BJ (cell line): Measurements from ENCODE around the genes ELOVL1, ARTN, B4GALT2, KLF18 and BEST4.

DNA sequence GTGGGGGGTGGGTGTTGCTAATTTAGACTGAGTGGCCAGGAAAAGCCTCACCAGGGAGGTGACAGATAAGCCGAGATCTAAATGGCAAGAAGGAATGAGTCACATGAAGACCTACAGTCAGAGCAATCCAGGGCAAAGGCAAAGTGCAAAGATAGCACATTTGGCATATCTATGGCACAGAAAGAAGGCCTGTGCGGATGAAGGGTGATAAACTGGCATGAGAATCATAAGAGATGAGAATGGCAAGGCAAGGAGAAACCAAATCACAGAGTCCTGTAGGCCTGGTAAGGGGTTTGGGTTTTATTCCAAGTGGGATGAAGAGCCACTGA is 7.6 kb downstream of the MPL start:
- CAGE, long polyA plus RNA = no peak
- RRBS = no CpG with 5 or more reads among the region's 2 CpGs

DNA sequence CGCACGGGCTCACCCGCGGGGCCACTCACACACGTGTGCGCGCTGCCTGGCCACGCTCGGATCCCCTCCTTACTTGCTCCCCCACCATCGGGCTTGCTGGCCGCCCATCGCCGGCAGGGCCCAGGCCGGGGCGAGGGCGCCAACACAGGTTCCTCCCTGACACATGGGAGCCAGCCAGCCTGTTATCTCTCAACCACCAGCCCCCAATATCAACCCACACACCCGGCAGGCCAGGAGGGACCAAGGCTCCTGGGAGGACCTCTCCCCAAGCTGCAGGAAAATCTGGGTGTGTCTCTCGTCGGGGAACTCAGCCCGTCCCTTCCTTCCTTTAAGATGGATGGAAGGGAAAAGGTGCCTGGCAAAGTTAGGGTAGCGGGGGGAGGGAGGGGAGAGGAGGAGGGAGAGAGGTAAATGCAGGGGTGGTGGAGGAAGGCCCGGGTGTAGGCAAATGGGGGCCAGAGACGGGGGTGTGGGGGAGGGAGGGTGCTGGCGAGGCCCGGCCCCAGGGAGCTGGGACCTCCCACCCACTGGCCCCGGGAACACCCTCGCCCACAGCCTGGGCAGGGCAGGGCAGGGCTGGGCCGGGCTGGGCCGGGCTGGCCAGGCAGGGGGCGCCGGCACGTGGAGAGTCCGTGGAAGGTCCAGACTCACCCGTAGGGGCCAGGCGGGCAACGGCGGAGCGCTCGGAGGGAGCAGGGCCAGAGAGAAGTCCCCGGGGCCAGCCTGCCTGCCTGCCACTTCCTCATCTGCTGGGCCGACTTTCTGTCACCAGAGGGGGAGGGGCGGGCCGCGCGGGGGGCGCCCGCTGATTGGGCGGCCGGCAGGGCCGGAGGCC is at the start of gene ELOVL1:
Gene ELOVL1 (minus strand): TSS at position 748 of the 835 bp plus-strand sequence.
- CAGE, long polyA plus RNA = no peak
- RRBS = 1% methylated on average over 24 of the region's 50 CpGs

DNA sequence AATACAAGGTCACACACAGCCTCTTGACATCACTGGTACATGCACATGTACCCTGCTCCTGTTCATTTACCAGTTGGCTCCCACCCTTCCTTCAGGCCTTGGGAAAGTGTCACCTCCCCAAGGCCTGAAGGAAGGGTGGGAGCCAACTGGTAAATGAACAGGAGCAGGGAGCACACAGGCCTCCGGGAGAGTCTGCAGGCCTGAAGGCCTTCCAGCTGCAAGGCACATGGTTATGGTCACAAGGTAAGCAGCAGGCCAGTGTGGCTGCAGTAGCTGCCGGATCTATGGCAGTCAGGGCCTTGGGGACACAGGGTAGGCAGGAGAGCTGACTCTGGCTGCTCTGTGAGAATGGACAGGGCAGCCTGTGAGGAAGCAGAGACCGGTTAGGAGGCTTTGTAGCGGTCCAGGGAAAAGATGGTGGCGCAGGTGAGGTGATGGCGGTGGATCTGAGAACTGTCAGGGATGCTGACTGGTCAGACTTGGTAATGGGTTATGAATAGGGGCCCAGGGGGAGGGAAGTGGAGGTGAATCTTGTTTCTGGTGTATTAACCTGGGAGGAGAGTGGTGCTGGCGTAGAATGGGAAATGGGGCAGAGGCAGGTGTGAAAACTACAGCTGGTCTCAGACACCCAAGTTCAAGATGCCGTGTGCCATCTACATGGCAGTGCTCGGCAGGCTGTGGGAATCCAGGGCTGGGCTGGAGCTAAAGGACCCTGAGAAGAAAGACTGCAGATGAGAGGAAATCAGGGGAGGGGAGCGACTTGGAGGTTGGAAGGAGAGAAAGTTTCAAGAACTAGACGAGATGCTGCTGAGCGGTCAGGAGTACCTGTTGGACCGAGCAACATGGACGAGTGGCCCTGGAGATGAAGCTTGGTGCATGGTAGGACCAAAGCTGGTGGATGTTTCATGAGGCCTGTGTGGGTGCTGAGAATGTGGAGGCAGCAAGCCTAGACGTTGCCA is 55.5 kb upstream of the KDM4A start:
- CAGE, long polyA plus RNA = no peak
- RRBS = 75% methylated on average over 3 of the region's 15 CpGs

- CAGE, long polyA plus RNA = no peak
- RRBS = no CpG with 5 or more reads among the region's 15 CpGs
These were observed 53.6 kb upstream of the KDM4A start for GRCh38 chr1:43596173-43597008.

GRCh38 chr1:43708722-43709335 is 1.5 kb downstream of the ST3GAL3 start:
- CAGE, long polyA plus RNA = no peak
- RRBS = no CpG with 5 or more reads among the region's 6 CpGs

DNA sequence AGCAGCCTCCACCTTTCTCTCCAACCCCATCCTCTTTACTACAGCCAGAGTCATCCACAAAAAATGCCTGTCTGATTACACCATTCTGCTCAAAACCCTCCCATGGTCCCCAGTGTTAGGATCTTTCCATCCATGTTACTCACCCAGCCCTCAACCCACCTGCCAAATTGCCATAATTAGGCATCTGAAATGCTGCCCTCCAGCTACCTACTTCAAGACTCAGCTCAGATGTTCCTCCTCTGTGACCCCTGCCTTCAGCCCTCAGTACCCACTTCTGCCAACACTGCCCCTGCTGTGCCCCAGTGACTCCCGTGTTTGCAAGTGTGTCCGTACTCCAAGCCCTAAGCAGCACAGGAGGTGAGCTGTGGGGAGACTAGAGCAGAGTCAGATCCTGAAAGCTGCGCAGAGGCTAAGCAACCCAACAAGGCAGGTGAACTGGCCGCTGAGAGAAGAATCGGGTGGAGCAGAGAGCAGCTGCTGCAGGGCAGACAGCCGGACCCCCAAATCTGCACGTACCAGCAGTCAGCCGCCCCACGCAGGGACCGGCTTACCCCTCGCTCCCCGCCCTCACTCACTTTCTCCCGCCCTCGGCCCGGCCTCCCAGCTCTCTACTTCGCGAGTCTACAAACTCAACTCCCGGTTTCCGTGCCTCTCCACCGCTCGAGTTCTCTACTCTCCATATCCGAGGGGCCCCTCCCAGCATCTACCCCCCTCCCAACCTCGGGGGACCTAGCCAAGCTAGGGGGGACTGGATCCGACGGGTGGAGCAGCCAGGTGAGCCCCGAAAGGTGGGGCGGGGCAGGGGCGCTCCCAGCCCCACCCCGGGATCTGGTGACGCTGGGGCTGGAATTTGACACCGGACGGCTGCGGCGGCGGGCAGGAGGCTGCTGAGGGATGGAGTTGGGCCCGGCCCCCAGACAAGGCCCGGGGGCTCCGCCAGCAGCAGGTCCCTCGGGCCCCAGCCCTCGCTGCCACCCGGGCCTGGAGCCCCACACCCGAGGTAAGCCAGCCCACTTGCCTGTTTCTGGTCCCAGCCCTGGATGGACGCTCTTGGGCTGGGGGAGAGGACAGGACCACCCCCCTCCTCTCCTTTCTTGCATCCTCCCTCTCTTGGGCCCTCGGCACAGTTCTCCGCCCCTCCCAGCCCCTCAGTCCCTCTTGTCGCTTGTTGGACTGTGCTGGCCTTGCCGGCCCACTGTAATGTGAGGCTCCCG is at the start of gene ARTN:
Gene ARTN (plus strand): TSS at position 916 of the 1,214 bp plus-strand sequence.
- CAGE, long polyA plus RNA = no peak
- RRBS = 6% methylated on average over 21 of the region's 48 CpGs

DNA sequence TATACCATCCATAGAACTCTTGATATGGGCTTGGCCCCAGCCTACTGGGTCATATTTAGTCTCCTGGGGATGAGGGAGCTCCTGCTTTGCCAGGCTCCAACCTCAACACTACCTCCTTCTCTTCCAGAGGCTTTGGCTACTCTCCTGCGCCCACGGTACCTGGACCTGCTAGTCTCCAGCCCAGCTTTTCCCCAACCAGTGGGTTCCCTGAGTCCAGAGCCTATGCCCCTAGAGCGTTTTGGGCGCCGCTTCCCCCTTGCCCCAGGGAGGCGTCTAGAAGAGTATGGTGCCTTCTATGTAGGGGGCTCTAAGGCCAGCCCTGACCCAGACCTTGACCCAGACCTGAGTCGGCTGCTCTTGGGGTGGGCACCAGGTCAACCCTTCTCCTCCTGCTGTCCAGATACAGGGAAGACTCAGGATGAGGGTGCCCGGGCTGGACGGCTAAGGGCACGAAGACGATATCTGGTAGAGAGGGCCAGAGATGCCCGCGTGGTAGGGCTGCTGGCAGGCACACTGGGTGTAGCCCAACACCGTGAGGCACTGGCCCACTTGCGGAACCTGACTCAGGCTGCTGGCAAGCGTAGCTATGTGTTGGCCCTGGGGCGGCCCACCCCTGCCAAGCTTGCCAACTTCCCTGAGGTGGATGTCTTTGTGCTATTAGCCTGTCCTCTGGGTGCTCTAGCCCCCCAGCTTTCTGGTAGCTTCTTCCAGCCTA is 1.6 kb downstream of the DPH2 start:
- CAGE, long polyA plus RNA = no peak
- RRBS = no CpG with 5 or more reads among the region's 17 CpGs

- CAGE, long polyA plus RNA = start-site peak on the plus strand at chr1:43979177-43979307, 74 and 32 reads in 2 replicates
- RRBS = 1% methylated on average over 61 of the region's 110 CpGs
These were observed at the start of gene B4GALT2 for GRCh38 chr1:43978539-43979618. Gene B4GALT2, plus strand, starts transcription at chr1:43979210.

- CAGE, long polyA plus RNA = no peak
- RRBS = 78% methylated on average over 9 of the region's 25 CpGs
These were observed 5.9 kb downstream of the CCDC24 start for GRCh38 chr1:43997140-43997956.

DNA sequence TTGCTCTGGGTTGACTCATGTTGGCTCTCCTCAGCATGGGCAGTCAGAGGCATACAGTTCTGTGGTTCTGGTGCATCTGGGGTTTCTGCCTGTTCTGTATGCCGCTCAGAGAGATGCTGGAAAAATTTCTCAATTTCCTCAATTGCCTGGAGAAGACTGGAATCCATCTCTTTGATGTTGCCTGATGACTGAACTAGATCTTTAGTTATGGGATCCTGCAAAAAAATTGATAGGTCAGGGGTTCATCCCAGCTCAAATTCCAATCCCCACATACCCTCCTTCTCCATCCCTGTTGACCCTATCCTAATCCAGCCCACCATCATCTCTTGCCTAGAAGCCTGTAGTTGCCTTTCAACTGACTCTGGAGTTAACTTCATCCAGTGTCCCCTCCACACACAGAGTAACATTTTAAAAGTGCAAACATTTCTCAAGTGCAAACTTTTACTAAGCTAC is at the start of gene KLF18:
Gene KLF18 (minus strand): TSS at position 167 of the 453 bp plus-strand sequence.
- CAGE, long polyA plus RNA = no peak
- RRBS = no CpG with 5 or more reads among the region's 1 CpG

GRCh38 chr1:44244035-44244661 is 30.9 kb downstream of the DMAP1 start:
- CAGE, long polyA plus RNA = no peak
- RRBS = no CpG with 5 or more reads among the region's 4 CpGs

DNA sequence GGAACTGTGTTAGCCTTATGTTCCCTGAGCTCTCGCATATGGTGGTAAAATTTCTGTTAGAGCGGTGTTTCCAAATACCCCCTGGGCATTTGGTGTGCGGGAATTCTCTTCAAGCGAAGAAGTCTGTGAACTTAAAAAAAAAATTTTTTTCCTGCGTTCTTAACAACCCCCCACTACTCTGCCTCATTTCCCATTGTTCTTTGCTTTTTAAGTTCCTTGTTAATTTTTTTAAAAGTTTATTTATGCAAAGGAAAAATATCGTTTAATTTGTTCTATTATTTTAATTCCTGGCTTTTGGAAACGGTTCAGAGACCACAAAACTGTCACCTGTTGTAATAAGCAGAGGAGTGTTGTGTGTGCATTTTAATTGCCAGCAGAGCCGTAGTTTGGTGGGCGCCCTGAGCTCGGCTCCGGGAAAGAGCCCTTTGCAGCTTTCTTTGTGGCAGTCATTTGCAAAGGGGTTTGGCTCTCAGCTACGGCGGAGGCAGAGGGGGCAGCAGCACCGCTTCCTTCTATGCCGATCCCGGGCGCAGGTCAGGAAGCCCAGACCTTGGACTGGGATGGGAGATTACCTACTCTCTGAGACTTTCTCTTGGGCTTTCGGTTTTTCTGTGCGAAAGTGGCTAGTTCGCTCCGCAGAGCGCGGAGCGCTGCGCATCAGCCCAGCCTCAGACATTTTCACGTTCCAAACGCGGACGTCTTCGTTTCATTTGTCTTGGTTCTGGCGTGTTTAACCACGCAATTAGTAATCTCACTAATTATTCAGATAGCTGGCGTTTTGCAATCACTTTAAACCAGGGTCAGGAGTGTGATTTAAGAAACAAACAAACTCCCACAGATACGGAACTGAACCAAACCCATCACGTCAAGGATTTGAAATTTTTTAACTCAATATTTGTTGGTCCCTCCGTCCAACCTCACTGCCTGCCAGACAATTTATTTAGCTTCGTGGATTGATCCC is 3.6 kb downstream of the RNF220 start:
- CAGE, long polyA plus RNA = no peak
- RRBS = 8% methylated on average over 4 of the region's 37 CpGs

DNA sequence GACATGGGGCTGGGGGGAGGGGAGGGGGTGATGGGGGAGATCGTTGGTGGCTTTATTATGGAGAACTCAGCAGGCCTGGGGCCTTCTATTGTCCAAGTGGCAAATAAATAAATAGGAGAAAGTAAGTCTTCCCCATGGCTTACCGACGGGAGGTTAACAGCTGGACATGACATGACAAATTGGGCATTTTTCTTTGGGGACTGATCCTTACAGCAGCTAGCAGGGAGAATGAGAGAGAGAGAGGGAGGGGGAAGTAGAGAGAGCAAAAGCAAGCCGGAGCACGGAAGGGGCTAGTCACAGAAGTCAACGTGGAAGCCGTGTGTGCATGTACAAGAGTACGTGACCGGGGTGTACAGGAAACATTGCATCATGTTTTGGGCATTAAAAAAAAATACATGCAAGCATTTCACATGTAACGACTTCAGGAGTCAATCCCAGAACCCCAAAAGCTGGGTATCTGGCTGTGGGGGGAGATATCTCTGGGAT is 130.9 kb downstream of the TMEM53 start:
- CAGE, long polyA plus RNA = no peak
- RRBS = 37% methylated on average over 6 of the region's 10 CpGs

DNA sequence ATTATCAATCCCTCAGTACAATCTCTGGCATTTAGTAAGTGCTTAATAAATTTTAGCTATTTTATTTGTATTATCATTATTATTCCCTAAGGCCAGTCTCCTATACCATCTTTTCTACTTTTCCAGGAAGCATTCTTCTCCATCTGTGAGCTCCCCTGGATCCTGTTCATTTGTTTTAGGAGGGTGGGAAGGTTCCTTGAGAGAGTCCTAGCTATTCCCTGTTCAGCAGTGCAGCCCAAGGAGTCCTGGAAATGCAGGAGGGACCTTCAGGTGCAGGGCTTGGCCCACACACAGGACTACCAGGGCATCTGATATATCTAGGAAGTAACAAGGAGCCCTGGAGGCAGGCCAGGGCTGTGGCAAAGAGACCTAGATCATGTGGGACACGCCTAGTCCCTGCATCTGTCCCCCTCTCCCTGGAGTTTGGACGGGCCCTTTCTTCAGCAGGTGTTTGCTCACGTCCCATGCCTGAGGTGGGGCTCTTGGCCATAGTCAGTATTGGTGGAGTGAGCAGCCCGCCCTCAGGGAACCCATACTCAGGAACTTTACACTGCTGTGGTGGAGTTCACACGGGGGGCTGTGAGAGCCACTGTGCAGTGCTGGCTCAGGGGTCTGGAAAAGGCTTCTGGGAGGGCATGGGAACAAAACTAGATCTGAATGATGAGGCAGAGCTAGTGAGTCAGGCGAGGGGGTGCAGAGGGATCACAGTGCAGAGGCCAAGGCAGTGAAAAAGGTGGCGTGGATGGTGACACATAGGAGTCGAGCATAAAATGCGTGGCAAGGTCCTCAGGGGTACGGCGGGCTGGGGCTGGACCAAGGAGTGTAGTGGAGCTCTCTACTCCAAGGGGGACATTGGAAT is 25.7 kb downstream of the TMEM53 start:
- CAGE, long polyA plus RNA = no peak
- RRBS = no CpG with 5 or more reads among the region's 11 CpGs

GRCh38 chr1:44681815-44682492 is 7.4 kb downstream of the ARMH1 start:
- CAGE, long polyA plus RNA = no peak
- RRBS = no CpG with 5 or more reads among the region's 10 CpGs

DNA sequence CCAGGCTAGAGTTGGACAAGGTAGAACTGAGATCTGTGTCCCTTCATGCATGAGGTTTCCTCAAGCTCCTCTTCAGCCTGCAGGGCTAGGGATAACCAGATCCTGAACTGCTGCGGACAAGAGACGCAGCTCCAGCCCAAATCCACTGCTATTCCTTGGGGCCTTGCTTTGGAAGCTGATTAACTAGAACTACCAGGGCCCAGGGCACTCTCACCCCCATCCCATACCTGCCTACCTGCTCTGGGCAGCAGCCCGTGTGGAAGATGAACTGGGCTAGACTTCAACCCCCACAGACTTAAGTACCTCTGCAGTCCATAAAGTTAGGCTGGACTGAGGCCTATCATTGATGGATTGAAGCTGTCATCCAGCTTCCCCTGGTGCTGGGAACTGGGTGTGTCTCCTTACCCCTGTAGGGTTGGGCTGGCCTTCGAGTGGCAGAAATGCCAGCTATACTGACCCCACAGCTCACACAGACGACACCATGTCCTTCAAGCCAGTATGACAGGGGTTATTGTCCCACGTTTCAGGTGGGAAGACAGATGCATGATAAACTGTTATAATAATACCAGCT is at the start of gene BEST4:
Gene BEST4 (minus strand): TSS at position 270 of the 571 bp plus-strand sequence.
- CAGE, long polyA plus RNA = no peak
- RRBS = no CpG with 5 or more reads among the region's 6 CpGs

GRCh38 chr1:44799633-44800243 is 439 bp upstream of the PLK3 start:
- CAGE, long polyA plus RNA = no peak
- RRBS = 2% methylated on average over 13 of the region's 39 CpGs

- CAGE, long polyA plus RNA = no peak
- RRBS = no CpG with 5 or more reads among the region's 14 CpGs
These were observed 3.1 kb downstream of the BTBD19 start for GRCh38 chr1:44811119-44812184.

DNA sequence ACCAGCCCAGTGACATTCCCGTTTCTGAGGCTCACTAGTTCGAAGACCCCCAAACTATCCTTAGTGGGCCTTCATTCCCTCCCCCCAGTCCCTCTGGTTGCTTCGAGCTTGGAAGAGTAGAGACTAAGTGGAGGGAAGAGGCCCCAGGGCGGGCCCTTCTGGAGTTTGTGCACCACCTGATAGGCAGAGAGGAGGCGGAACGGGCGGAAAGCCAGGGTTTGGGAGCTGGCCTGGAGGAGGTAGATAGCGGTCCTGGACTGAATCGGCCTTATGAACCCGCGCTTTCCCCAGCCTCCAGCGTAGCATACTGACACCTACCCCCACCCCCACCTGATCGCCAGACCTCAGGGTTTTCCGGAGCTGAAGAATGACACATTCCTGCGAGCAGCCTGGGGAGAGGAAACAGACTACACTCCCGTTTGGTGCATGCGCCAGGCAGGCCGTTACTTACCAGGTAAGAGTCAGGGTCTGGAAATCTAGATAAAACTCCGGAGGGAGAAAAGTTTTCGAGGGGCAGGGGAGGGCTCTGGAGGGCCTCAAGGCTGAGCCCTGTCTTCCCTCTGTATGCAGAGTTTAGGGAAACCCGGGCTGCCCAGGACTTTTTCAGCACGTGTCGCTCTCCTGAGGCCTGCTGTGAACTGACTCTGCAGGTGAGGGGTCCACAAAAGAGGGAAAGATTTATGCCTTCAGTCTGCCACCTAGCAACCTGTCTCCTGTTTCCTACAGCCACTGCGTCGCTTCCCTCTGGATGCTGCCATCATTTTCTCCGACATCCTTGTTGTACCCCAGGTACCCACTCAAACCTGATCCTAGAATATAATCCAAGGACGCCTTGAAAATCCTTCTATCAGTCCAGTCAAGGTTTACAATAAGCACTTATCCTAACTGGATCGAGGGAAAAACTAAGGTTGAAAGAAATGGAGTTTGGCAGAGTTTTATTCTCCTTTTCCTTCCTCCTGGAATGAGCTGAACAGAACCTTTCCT is 804 bp downstream of the UROD start:
- CAGE, long polyA plus RNA = no peak
- RRBS = 8% methylated on average over 3 of the region's 28 CpGs

GRCh38 chr1:45554081-45554678 is 3.6 kb downstream of the AKR1A1 start:
- CAGE, long polyA plus RNA = no peak
- RRBS = no CpG with 5 or more reads among the region's 6 CpGs